Peritoneum (tissue), 1 donor: ENCODE measurements around a stretch of chr12.

DNA sequence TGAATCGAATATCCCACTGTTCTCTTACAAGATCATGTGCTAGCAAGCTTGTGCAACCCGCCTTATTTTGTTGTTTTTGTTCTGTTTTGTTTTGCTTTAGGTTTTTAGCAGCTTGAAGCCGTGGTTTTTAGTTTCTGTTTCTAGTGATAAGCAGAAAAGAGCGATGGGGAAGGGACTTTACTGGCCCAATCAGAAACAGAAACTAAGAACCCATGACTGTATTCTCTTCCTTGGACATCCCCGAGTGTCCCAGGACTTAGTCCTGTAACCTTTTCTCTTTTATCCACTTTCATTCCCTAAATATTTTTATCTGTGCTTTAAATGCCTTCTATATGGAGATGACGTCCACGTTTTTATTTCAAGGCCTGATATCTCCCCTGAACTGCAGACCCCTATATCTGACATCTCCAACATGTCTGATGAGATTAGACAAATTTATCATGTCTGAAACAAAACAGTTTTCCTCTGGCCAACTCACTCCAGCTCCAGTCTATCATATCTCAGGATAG, 353.1 kb downstream of the CCDC91 start:
- PRO-cap, result no peak

DNA sequence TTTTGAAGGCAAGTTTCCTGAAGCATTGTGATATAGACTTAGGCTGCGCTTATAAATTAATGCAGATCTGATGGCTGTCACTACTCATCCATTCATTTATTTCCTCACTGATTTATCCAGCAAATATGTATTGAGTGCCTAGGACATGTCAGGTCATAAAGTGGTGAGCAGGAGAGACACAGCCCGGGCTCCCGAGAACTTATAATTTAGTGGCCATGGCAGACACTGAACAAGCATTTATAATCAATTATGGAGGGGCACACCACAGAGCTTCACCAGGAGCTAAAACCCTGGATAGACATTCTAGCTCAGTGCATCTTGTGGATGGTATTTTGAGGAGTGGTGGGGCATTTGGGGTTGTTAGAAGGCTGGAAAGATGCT, 396.9 kb downstream of the CCDC91 start:
- PRO-cap, result no peak

DNA sequence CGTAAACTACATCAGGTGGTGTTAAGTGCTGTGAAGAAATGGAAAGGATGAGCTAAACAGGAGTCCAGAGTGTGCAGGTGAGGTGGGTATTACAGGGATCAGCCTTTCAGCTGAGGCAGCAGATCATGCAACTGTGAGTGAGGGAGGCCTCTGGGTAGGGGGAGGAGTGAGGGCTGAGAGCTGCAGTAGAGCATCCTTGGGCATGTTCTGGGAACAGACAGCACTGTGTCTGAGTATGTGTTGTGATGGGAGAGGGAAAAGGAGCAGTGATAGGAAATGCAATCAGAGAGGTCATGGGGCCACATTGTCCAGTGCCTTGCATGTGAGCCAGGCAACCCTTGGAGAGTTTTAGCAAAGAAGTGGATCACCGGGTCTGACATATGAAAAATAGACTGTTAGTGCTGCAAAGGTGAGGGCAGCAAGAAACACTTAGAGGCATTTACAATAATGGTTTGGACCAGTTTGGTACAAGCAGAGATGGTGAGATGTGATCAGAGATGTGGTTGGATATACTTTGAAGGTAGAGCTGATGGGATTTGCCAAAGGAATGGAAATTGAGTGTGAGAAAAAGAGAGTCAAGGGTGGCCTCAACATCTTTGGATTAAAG, 81.2 kb downstream of the FAR2 start:
- PRO-cap, result no peak

GRCh38 chr12:29572519-29573478, 75.3 kb upstream of the OVCH1 start:
- PRO-cap, result no peak

- PRO-cap, result no peak
Observed at GRCh38 chr12:29578107-29578423, 80.6 kb upstream of the OVCH1 start.

- PRO-cap, result no peak
Observed at GRCh38 chr12:29749905-29750436, 33.8 kb downstream of the TMTC1 start.

GRCh38 chr12:30200757-30201167, 417.0 kb upstream of the TMTC1 start:
- PRO-cap, result no peak

DNA sequence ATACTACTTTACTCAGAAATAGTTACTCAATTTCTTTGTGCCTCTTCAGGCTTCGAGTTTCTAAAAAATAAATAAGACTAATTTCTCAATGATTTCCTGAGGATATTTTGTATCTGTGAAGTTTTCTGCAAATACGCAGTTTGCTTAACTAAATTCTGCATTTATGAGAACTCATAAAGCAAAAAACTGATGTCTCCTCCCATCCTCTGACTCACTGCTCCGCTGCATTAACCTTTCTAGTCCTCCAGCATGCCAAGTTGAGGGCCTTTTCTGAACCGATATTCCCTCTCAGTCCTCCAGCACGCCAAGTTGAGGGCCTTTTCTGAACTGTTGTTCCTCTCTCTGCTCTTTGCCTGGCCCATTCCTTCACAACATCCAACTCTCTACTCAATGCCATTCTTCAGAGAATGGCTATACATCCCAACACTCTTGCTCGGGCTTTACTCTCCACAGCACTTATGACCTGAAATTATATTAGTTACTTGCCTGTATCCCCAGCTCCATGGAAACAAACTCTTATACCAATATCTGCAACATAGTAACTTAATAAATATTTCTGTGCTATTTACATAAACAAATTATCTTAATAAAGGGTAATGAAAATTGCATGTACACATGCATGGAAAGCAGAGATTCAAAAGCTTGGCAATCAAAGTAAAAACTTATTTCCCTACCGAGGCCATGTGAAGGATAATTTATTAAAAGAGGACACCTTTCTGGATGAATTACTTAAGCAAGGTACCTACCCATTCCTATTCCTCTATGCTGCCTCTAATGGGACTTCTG, 3.0 kb downstream of the IPO8 start:
- PRO-cap, result no peak

GRCh38 chr12:30988794-30989369, 62.3 kb downstream of the TSPAN11 start:
- PRO-cap, result no peak

- PRO-cap, result no peak
Observed at GRCh38 chr12:31319558-31320571, 6.1 kb downstream of the SINHCAF start.

DNA sequence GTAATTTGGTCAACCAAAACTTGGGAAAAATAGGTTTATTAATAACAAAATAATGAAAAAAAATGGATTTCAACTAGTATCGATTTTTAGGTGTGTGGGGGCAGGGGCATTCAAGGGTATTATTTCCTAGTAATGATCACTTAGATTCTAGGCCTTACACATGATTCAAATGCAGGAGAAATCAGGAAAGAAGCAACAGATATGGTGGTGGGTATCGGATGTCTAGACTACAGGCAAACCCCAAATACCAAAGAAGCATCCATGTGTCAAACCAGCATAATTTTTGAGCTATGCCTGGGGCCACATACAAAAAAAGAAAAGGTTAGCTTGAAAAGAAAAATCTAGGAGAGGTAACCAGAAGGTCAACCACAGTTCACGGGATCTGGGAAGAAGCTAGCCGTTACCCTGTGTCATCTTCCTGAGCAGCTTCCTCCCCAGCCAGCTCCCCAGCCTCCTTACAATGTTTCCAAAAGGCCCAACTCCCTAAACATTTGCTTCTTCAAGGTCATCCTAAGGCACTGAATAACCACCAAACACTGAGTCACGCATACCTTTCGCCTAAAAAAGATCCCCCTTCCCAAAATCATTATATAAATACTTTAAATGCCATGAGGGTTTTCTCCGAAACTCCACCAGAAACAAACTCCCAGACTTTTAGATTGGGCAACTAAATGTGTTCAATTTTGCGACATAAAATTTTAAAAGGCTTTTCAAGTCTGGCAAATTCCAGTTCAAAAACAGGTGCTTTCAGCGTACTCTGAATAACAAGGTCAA, 3.1 kb downstream of the SINHCAF start:
- PRO-cap, result no peak

GRCh38 chr12:31524726-31525346, 66.1 kb downstream of the DENND5B start:
- PRO-cap, result no peak

- PRO-cap, result no peak
Observed at GRCh38 chr12:31806905-31807523, 14.9 kb upstream of the H3-5 start.

DNA sequence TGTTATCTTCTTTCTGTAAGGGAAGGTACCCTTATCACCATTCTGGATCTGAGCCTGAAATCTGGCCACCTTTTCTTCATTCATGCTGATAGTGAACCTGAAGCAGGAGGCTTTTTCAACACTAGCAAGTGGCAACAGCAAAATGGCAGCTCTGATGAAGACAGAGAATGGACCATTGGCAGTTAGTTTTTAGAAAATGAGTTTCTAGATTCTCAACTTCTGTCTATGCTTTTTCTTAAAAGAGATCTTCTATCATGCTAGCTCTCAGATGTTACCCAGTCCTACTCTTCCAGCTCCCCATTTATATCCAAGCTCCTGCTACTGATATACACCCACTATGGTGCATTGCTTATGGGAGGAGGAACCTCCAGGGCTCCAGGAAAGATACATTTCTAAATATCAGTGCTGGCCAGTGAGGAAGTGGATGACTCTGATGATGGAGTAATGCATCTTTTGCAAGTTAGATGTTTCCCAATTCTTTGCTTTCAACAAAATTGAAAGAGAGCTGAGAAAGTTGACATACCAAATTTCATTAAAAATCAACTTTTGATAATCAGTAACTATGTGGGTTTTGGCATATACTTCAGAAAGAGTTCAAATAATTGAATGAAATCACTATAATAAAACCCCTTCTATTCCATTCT, 61.3 kb upstream of the H3-5 start:
- PRO-cap, result no peak

DNA sequence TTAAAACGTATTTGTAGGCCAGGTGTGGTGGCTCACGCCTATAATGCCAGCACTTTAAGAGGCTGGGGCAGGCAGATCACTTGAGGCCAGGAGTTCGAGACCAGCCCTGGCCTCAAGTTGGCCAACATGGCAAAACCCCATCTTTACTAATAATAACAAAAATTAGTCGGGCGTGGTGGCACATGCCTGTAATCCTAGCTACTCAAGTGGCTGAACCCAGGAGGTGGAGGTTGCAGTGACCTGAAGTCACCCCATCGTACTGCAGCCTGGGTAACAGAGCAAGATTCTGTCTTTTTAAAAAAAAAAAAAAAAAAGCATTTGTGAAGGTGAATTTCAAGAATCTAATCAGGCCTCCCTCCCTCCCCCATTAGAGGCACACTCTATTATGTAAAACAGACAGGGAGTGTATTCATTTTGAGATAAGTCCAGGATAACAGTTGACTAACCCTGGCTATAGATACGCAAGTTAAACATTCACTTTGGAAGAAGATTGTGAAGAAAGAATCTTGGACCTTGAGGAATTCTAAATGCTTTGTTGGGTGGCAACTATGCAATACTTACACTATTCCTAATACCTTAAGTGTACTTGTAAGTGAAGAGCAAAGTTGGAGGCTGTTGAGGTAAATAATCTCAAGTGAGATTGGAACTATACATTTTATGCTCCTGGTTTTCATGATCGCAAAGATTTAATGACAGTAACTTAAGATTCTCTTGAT, 2.9 kb downstream of the RESF1 start:
- PRO-cap, result no peak

- PRO-cap, result no peak
Observed at GRCh38 chr12:32118725-32119256, 12.1 kb downstream of the BICD1 start.

- PRO-cap, result no peak
Observed at GRCh38 chr12:32398657-32399133, 663 bp upstream of the FGD4 start.

GRCh38 chr12:32501589-32502558, 102.5 kb downstream of the FGD4 start:
- PRO-cap, result no peak

DNA sequence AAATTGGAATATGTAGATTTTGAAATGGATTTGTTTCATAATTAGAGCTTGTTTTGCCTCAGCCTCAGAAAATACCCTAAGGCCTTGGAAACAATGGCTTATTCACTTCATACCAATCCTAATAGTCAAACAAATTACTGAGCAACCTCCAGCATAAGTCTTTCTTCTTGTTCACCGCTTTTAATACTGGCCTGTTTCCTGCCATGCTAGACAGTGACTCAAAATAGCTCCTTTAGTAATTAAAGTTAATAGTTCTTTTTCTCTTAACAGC, 110.9 kb upstream of the DNM1L start:
- PRO-cap, result no peak

DNA sequence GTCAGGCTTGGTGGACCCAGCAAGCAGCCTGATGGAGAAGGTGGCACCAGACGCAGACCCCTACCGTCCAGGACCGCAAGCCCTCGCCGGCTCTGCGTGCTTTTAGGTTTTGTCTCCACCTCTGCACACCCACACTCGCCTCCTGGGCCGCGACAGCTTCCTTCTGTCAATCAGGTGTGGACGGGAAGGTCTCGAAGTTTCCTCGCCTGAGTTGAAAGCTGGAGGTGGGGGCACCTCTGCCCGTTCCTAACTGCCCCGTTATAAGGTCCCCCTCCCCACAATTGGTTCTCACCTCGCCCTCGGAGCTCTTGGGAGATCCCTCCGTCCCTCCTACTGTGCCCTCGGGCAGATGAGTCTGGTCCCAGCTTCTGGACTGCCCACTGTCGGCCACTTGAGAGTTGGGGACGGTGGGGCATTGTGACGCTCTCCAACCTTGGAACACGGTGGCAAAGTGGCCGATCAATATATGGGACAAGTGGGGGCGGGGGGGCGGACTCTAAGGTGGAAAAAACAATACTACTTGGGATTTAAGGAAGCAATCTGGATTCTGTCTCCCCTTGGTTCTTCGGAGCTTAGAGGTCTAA, 551 bp upstream of the CPNE8 start:
- PRO-cap, result no peak